Kidney (tissue), 2 donors: ENCODE measurements around the gene TBC1D16.

DNA sequence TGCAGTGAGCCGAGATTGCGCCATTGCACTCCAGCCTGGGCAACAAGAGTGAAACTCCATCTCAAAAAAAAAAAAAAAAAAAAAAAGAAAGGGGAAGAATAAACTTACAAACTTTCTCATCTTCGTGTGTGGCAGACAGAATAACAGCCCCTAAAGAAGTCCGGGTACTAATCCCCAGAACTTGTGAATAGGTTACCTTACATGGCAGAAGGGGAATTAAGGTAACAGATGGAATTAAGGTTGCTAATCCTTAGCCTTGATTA is 2.8 kb downstream of the CYTH1 start:
- PRO-cap = no peak
- RRBS = no CpG with 5 or more reads among the region's 4 CpGs

GRCh38 chr17:78792178-78792550 is 10.1 kb upstream of the CYTH1 start:
- PRO-cap = no peak
- RRBS = 92% methylated on average over 1 of the region's 3 CpGs

DNA sequence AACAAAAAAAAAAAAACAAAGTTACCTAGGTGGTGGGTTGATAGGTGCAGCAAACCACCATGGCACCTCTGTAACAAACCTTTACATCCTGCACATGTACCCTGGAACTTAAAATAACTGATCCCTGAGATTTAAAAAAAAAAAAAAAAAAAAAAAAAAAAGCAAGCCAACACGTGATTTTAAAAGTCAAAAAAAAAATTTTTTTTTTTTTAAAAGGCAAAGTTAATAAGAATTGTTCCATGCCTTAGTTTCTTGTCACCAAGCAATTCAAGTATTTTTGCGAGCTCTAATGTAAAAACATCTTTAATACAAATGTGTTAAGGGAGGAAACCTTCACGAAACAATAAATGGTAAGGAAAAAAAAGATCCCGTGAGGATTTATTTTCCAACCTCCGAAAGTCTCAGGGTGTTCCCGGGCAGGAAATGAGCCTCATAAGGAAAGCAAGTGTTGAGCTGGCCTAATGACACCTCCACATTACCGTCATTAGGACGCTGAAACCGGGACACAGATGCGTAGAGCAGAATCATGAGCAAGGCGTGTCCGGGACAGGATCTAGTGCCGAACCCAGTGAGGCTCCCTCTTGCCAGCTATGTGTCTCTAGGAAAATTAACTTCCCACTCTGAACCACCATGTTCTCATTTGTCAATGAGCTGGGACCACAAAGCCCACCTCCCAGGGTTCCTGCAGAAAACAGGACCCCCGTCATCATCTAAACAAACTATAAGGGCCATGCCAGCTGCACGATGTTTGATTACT is 22.6 kb upstream of the CYTH1 start:
- PRO-cap = no peak
- RRBS = 60% methylated on average over 5 of the region's 15 CpGs

DNA sequence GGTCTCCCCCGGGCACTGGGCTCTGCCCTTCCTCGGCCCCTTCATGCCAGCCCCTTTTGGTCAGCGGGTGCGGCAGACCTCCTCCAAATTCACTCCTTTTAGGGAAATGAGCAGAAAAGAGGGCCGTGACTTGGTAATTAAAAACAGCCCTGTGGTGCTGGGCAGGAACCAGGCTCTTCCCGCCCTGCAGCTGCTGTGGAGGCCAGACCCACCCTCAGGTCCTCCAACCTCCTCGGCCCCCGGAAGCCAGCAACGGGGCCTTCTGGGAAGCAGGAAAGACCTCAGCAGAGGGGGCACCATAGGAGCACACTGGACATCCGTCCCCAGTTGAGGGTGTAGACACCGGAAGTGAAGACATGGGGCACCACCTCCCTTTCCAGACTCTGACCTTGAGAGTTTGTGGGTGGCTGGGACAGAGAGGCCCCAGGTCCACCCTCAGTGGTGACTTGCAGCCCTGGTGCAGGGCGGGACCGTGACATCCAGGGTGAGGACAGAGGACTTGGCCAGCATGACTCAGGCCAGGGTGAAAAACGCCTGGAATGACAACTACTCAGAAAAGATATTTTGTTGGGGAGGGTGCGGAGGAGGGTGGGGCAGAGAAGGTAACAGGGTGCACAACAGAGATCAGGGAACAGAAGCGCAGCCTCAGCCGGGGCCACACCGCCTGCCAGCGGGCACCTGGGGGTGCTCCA is 19.9 kb downstream of the CEP295NL start:
- PRO-cap = bidirectional peak, plus-strand start at position 396 of the sequence, minus-strand start at position 195 of the sequence
- RRBS = 12% methylated on average over 7 of the region's 19 CpGs

DNA sequence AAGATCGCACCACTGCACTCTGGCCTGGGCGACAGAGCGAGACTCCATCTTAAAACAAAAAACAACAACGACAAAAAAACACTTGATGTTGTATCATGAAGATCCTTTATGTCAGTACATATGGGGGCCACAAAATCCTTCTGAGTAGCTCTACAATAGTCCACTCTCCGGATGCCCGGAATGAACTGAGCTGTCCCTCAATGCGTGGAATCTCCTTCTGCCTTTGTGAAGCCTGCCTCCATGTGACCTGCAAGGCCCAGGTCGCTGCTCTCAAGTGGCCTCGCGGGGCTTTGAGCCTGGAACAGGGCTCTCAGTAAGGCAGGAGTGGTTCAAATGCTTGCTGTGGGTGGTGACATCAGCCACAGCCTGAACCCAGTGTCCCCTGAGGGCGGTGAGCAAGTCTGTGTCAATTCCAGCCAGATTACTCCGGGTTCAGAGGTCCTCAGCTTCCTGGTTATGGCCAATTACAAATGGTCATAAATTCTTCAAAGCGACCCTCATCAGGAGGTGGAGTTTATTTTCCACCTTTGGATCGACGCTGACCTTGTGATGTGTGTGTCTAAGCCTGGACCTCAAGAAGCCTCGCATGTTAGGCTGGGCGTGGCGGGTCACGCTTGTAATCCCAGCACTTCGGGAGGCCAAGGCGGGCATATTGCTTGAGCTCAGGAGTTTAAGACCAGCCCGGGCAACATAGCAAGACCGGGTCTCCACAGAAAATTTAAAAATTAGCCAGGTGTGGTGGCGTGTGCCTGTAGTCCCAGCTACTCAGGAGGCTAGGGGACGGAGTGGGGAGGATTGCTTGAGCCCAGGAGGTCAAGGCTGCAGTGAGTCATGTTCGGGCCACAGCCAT is 17.4 kb downstream of the LGALS3BP start:
- PRO-cap = no peak
- RRBS = no CpG with 5 or more reads among the region's 26 CpGs

DNA sequence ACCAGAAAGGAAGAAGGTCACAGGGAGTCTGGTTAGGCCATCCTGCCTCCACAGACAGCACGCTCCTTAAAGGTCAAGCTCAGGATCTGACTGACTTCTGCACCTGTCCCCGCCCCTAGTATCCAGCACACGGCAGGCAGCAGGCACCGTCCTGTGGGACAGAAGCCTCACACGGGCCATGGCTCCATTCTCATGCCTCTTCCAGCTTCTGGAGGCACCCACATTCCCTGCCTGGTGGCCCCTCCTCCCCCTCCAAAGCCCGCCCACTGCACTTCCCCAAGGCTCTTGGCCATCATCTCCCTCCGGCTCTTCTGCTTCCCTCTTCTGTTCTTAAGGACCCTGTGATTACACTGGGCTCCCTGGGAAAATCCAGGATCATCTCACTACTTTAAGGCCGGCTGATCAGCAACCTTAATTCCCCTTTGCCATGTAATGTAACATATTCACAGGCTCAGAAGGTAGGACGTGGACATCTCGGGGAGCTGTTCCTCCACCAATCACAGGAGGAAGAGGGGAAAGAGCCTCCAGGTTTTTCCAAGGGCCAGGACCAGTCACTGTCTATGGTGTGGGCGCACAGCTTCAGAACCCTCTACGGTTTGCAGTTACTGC is 3.5 kb downstream of the CANT1 start:
- PRO-cap = no peak
- RRBS = no CpG with 5 or more reads among the region's 12 CpGs

- PRO-cap = no peak
- RRBS = no CpG with 5 or more reads among the region's 11 CpGs
These were observed 1.6 kb downstream of the CANT1 start for GRCh38 chr17:79007965-79008408.

- PRO-cap = no peak
- RRBS = no CpG with 5 or more reads among the region's 4 CpGs
These were observed 150.2 kb downstream of the ENGASE start for GRCh38 chr17:79224766-79225207.

DNA sequence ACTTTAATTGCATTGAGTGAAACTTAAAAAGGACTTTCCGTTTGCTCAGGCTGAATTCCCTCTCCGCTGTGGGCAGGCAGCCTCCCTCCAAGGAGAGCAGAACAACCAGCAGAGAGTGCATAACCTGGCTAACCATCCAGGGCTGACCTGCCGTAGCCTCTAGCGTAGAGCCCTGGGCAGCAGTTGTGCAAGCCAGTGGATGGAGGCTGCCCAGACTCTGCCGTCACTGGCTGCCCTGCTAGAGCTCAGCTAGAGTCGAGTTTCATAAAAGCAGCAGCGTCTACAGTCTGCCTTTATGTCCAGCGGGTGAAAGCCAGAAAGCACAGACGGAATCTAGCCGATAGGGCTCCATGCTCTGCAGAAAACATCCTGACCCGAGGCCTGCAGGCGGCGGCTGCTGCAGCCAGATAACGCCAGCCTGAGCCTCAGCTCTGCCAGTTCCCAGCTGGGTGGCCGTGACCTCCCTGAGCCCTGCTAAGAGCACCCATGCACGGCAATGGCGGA is 231.2 kb downstream of the ENGASE start:
- PRO-cap = no peak
- RRBS = no CpG with 5 or more reads among the region's 17 CpGs

GRCh38 chr17:79432997-79433216 is 177.9 kb downstream of the RBFOX3 start:
- PRO-cap = no peak
- RRBS = no CpG with 5 or more reads among the region's 4 CpGs

DNA sequence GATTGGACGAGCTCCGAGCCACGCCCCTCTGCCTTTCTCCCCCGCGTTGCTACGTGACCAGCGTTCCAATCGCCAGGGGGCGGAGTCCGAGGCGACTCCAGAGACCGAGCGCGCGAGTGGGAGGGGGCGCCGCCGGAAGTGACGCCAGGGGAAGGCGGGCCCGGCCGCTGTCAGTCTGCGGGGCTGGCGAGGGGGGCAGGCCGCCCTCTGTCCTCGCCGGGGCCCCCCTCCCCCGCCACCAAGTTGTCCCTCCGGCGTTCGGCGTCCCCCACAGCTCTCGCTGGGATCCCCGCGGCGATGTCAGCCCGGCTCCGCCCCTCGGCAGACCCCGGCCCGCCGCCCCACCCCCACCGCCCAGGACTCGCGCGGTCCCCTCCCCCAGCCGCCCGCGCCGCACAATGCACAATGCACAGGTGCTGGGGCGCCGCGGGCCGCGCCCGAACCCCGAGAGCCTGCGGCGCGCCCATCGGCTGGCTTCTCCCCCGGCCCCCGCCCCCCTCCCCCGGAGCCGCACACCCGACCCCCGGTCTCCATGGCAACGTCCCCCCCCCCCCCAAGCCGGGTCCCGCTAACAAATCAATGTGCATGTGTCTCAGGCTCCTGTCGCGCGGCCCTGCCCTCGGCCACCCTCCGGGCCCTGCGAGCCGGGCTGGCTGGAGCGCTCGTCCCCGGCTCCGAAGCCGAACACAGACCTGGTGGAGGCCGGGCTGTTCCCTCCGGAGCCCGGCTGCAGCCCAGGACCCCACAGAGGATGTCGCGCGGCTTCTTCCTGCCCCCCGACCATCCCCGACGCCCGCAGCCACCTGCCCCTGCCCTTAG is 583 bp upstream of the CBX8 start:
- PRO-cap = bidirectional peak, plus-strand start at position 173 of the sequence, minus-strand start outside the sequence
- RRBS = 2% methylated on average over 23 of the region's 92 CpGs

DNA sequence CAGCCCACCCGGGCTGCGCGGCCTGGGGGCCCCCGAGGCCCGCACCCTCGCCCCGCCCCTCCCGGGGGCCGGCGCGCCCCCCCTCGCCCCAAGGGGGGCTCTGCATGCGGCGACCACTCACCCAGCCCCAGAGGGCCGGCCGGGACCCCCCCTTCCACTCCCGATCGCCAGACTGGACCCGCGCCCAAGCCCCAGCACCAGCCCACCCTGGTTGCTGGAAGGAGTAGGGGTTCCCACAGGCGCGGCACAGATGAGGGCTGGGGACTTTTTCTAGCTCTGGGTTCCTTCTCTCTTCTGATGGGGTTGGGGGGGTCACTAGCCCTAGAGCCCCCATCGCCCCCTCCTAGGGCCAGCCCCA is 16.8 kb upstream of the CBX8 start:
- PRO-cap = no peak
- RRBS = 3% methylated on average over 8 of the region's 23 CpGs

GRCh38 chr17:79925658-79926593 is 86.7 kb upstream of the CBX4 start:
- PRO-cap = no peak
- RRBS = 82% methylated on average over 16 of the region's 31 CpGs

DNA sequence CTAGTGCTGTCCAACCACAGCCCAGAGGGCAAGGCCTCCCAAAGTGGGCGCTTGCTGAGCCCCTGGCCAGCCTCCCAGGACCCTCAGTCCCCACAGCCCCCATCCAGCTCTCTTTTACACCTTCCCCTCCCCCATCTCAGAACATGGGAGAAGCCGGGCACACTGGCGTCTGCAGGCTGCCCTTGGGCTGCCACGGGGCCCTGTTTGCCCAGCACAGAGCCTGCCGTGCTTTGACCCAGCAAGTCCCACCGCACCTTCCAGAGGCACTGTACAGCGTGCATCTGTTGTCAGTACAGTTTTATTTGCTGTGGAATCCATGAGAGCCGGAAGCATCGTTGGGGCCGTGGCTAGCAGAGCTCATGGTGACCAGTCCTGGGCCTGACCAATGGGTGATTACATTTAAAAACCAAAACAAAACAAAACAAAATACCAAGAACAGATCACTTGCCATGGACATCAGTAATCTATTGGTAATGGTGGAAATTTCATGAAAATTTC is 96.2 kb upstream of the CBX4 start:
- PRO-cap = no peak
- RRBS = no CpG with 5 or more reads among the region's 10 CpGs

- PRO-cap = no peak
- RRBS = no CpG with 5 or more reads among the region's 19 CpGs
These were observed 86.1 kb downstream of the TBC1D16 start for GRCh38 chr17:79949658-79949882.

DNA sequence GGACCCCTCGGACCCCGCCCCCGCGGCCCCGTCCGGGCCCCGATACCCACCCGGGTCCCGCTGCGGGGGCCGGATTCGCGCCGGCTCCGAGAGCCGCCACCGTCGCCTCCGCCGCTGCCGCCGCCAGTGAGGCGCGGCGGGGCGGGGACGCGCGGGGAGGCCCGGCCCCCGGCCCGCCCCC is at the start of gene TBC1D16:
Gene TBC1D16, minus strand, starts transcription at position 128 of the 181 bp plus-strand sequence.
- PRO-cap = bidirectional peak, plus-strand start outside the sequence, minus-strand start at position 128 of the sequence
- RRBS = under 1% methylated on average over 15 of the region's 32 CpGs

- PRO-cap = bidirectional peak, plus-strand start at chr17:80036008, minus-strand start at chr17:80035872
- RRBS = 2% methylated on average over 6 of the region's 25 CpGs
These were observed 193 bp upstream of the TBC1D16 start for GRCh38 chr17:80035926-80036204.

- PRO-cap = no peak
- RRBS = no CpG with 5 or more reads among the region's 41 CpGs
These were observed 892 bp downstream of the EIF4A3 start for GRCh38 chr17:80145706-80146765.

- PRO-cap = no peak
- RRBS = no CpG with 5 or more reads among the region's 16 CpGs
These were observed 17.2 kb downstream of the CARD14 start for GRCh38 chr17:80186907-80187473.

DNA sequence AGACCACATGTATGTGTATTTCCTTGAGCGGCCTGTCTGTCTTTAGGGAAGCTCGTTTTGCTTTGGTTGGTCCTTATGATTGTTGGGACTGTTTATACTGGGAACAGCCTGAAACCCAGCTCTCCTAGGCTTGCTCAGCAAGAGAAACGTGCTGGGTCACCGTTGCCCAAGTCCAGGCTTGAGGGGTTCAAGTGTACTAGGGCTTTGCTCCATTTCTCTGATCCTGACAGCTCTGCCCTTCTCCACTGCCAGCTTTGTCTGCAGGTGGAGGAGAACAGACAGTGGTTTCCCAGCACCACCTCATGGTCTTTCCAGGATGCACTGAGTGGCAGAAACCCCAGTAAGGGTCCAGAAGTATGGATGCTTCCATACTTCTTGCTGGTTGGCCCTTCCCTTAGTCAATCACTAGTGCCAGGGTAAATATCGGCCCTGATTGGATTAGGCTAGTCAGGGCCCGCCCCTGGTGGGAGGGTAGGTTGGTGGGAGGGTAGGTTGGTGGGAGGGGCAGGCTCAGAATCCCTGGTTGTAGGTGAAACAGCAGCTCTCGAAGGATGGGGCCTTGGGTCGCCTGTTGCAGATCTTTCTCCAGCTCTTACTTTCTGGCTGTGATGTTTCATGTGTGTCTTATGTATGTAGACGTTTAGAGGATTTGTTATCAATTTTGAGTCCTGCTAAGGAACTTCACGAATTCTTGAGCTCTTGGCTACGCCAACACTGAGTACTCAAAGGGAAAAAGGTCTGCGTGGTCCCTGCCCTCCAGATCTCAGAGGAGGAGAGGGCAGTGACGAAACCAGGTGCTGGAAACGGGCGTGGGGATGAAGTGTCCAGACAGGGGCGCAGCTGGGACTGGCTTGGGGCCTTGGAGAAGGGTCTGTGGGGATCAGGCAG is 10.2 kb downstream of the RNF213 start:
- PRO-cap = no peak
- RRBS = no CpG with 5 or more reads among the region's 16 CpGs